Liver (tissue), 9 donors: ENCODE results near the genes SLAMF1, ARHGAP30 and FCER1G.

DNA sequence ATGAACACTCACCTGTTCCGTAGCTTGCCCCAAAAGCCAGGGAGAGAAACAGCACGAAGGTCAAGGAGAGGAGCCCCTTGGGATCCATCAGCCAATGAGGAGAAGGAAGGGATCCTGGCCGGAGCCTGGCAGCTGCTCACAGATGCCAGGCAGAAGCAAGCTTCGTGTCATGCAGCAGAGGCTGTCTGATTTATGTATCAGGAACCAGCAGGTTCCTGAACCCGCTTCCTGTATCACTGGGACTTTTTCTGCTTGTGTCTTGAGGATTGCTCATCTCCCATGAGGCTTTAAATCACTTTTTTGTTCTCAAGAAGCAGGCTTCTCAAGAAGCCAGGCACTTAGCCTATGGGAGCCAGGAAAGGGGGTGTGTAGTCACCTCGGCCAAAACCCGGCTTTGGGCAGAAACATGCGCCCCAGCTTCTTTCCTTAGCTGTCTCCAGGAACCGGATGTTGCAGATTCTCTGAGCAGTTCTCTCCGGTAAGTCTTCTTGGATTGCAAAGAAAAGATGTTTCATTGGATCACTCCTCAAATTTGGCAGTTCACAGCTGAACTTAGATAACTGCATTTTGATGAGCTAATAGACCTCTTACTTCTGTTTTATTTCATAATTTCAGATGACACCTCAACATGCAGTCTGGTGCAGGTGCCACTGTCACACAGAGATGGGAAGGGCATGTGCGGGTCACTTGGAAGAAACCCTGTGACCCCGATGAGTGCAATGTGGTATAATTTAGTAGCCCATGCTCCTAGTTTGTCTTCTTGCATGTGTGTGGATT is at the start of gene SLAMF1:
Gene SLAMF1, minus strand, starts transcription at position 187 of the 777 bp plus-strand sequence.
- PRO-cap, 5 experiments, result peak in 3 of 5 experiments; most common minus-strand start position 396 of the sequence (in 2)
- RAMPAGE, long total RNA, 2 experiments, result no peak in any of the 2 experiments
- RRBS, result 29% methylated on average over 1 of the region's 12 CpGs

DNA sequence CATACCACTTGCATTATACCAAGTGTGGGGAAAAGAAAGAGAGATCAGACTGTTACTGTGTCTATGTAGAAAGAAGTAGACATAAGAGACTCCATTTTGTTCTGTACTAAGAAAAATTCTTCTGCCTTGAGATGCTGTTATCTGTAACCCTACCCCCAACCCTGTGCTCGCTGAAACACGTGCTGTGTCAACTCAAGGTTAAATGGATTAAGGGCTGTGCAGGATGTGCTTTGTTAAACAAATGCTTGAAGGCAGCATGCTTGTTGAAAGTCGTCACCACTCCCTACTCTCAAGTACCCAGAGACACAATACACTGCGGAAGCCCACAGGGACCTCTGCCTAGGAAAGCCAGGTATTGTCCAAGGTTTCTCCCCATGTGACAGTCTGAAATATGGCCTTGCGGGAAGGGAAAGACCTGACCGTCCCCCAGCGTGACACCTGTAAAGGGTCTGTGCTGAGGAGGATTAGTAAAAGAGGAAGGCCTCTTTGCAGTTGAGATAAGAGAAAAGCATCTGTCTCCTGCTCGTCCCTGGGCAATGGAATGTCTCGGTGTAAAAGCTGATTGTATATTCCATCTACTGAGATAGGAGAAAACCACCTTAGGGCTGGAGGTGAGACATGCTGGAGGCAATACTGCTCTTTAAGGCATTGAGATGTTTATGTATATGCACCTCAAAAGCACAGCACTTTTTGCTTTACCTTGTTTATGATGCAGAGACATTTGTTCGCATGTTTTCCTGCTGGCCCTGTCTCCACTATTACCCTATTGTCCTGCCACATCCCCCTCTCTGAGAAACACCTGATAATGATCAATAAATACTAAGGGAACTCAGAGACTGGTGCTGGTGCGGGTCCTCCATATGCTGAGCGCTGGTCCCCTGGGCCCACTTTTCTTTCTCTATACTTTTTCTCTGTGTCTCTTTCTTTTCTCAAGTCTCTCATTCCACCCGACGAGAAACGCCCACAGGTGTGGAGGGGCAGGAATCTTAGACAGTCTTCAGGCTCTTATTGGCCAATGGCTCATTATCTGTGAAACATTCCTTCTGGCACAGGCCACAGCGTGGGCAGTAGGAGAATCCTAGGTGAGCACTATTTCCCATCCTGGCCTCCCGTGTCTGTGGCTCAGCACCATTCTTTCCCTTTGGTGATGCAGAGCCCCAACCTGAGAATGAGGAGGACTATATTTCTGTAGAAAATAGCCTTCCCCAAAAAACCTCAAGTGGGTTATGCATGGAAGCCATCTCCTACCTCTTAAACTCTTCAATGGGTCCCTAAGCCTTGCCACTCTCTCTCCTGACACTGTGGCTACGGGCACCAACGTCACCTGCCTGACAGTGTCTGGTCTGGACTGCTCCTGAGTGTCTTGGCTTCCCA is 5.8 kb upstream of the SLAMF1 start:
- PRO-cap, 5 experiments, result no peak in any of the 5 experiments
- RAMPAGE, long total RNA, 2 experiments, result no peak in any of the 2 experiments
- RRBS, result no CpG with 5 or more reads among the region's 19 CpGs

GRCh38 chr1:160678601-160679285 is 31.9 kb upstream of the SLAMF1 start:
- PRO-cap, 5 experiments, result no peak in any of the 5 experiments
- RAMPAGE, long total RNA, 2 experiments, result no peak in any of the 2 experiments
- RRBS, result no CpG with 5 or more reads among the region's 5 CpGs

DNA sequence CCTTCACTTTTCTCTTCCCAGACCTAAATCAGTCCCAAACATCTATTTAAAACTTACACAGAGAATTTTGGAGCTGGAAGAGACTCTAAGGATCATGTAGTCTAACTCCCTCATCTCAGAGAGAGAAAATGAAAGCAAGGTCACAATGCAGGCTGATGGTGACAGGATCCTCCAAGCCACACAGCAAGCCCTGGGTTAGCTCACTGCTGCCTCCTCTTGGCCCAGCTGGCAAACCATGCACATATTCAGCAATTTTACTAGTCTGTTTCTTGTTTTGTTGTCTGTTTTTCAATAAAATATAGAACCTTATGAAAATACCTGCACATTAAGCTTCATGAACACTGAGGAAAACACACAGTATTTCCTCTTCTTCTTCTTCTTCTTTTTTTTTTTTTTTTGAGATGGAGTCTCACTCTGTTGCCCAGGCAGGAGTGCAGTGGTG is 27.7 kb upstream of the LY9 start:
- PRO-cap, 5 experiments, result no peak in any of the 5 experiments
- RAMPAGE, long total RNA, 2 experiments, result no peak in any of the 2 experiments

DNA sequence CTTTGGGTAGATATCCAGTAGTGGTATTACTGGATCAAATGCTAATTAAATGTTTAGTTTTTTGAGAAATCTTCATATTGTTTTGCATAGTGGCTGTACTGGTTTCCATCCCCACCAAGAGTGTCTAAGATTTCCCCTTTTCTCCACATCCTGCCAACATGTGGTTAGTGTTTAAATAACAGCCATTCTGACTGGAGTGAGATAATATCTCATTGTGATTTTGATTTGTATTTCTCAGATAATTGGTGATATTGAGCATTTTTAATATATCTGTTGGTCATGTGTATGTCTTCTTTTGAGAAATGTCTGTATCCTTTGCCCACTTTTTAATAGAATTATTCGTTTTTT is 5.1 kb downstream of the LY9 start:
- PRO-cap, 5 experiments, result no peak in any of the 5 experiments
- RAMPAGE, long total RNA, 2 experiments, result no peak in any of the 2 experiments
- RRBS, result no CpG with 5 or more reads among the region's 1 CpG

- PRO-cap, 5 experiments, result no peak in any of the 5 experiments
- RAMPAGE, long total RNA, 2 experiments, result start-site peak on the plus strand in 1 of 2 experiments, at chr1:160894887-160894900 at its widest, 8 to 25 reads per replicate
- RRBS, result no CpG with 5 or more reads among the region's 12 CpGs
Observed at GRCh38 chr1:160894676-160895027, 9.7 kb upstream of the ITLN1 start.

- PRO-cap, 5 experiments, result no peak in any of the 5 experiments
- RAMPAGE, long total RNA, 2 experiments, result no peak in any of the 2 experiments
- RRBS, result no CpG with 5 or more reads among the region's 7 CpGs
Observed at GRCh38 chr1:160951217-160951880, 3.3 kb downstream of the ITLN2 start.

GRCh38 chr1:160996896-160997926 is 23.7 kb downstream of the F11R start:
- PRO-cap, 5 experiments, result peak in 1 of 5 experiments; most common plus-strand start chr1:160997634 (in 1)
- RAMPAGE, long total RNA, 2 experiments, result no peak in any of the 2 experiments
- RRBS, result no CpG with 5 or more reads among the region's 3 CpGs

DNA sequence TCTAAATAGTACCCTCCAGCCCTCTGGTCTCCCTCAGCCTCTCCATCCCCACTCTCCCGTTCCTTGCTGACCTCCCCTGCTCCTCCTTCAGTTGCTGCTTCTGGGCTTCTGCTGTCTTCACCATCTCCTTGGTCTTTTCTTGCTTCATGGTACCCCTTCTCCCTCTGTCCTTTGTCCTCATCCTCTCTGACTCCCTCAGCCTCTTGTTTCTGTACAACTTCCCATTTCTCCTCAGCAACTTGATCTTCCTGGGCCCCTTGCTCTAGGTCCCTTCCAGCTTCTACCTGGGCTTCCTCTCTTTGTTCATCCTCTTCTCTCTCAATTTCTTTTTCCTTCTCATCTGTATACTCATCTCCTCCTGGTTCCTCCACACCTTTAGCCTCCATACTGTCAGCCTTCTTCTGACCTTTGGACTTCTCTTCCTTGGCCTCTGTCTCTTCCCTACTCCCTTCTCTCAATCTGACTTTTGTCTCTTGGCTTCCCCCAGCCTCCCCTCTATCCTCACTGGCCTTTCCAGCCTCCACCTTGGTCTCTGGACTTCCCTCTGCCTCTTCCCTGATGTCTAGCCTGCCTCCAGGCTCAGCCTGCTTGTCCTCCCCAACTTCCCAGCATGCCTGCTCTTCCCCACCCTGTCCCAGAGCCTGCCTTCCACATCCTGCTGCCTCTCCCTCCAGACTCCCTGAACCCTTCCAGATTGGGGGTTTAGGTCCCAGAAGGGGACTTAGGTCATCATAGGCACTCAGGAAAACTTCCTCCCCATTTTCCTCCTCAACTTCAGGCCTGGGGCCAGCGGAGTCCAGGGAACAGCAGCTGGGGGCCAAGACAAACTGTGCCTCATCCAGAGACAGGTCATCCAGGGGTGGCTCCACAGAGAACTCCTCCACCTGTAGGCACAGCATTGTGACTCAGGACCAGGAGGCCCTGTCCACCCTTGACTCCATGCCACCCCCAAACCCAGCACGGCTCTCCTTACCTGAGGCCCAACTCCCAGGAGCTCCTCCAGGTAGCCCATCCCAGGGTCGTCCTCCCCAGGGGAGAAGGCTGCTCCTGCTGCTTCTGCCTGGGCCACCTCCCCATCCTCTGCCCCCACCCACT is 3.0 kb upstream of the USF1 start:
- PRO-cap, 5 experiments, result no peak in any of the 5 experiments
- RAMPAGE, long total RNA, 2 experiments, result no peak in any of the 2 experiments
- RRBS, result no CpG with 5 or more reads among the region's 4 CpGs

DNA sequence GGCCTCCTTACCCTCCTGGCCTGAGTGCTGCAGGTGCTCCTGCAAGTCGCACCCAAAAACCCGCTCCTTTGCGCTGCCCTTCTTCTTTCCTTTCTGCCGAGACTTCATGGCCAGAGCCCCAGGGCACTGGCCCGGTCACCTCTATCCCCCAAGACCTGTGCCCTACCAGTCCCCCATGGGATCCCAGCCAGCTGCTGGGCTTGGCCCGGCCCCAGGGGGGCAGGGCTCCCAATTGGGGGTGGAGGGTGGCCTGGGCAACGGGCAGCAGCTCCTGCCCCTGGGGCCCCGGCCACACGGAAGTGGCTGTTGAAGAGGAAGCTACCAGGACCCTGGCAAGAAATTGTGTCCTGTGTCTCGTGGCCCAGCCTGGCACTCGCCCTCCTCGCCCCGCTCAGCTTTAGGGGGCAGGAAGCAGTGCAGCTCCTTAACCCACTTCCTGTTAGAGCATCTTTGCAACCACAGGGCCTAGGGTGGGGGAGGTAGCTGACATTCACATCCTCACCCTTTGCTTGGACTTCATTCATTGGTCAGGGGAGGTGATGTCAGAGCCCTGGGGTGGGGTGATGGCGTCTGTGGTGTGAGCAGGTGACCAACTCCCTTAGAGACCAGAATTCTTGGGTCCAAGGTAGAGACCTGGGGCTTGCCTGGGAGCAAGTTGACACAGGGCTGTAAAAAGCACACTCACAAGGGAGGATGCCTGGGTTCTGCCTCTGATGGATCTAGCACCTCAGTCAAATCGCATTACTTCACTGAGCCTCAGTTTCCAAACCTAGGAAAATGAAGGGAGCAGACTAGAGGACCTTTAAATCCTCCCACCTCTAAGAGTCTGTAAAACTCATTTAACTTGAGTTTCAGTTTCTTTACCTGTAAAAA is at the start of gene ARHGAP30:
Gene ARHGAP30, minus strand, starts transcription at position 375 of the 873 bp plus-strand sequence.
- PRO-cap, 5 experiments, result peak in 5 of 5 experiments; most common plus-strand start position 608 of the sequence (in 5); most common minus-strand start position 301 of the sequence (in 2)
- RAMPAGE, long total RNA, 2 experiments, result no peak in any of the 2 experiments
- RRBS, result 48% methylated on average over 4 of the region's 15 CpGs

- PRO-cap, 5 experiments, result no peak in any of the 5 experiments
- RAMPAGE, long total RNA, 2 experiments, result no peak in any of the 2 experiments
- RRBS, result no CpG with 5 or more reads among the region's 15 CpGs
Observed at GRCh38 chr1:161164827-161165543, 1.2 kb upstream of the PPOX start.

DNA sequence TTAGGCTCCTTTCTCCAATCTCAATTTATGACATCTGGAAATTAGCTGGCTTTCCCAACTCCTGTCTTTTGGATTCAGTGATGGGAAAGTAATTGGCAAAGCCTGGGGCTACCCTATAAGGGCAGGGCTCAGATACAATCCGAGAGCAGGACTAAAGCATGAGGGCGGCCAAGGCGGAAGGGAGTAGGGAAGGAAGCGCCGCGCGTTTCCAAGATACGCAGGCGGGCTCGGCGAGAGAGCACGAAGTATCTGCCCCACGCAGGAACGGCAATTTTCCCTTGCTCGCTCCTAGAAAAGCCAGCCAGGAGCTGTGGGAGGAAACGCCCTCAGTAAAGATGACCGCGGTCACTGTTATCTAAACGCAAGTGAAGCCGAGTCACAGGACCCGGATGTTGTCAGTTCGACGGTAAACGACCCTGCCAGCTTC is 299 bp upstream of the NDUFS2 start:
- PRO-cap, 5 experiments, result peak in 5 of 5 experiments; most common minus-strand start position 367 of the sequence (in 5)
- RAMPAGE, long total RNA, 2 experiments, result no peak in any of the 2 experiments
- RRBS, result under 1% methylated on average over 6 of the region's 24 CpGs

GRCh38 chr1:161215023-161215554 is at the start of gene FCER1G:
TSS of gene FCER1G (plus strand) at chr1:161215295.
- PRO-cap, 5 experiments, result peak in 5 of 5 experiments; most common plus-strand start chr1:161215295 (in 3); most common minus-strand start chr1:161215161 (in 2)
- RAMPAGE, long total RNA, 2 experiments, result start-site peak on the plus strand in 2 of 2 experiments, at chr1:161215244-161215314 at its widest, 1,829 to 2,035 reads per replicate
- RRBS, result no CpG with 5 or more reads among the region's 11 CpGs

GRCh38 chr1:161261023-161261272 is 2.4 kb downstream of the PCP4L1 start:
- PRO-cap, 5 experiments, result peak in 4 of 5 experiments; most common minus-strand start chr1:161261073 (in 4)
- RAMPAGE, long total RNA, 2 experiments, result no peak in any of the 2 experiments
- RRBS, result no CpG with 5 or more reads among the region's 2 CpGs

- PRO-cap, 5 experiments, result peak in 5 of 5 experiments; most common plus-strand start chr1:161399432 (in 4); most common minus-strand start chr1:161399601 (in 5)
- RAMPAGE, long total RNA, 2 experiments, result no peak in any of the 2 experiments
- RRBS, result 2% methylated on average over 41 of the region's 75 CpGs
Observed at GRCh38 chr1:161399189-161400252, 31.8 kb upstream of the CFAP126 start.

- PRO-cap, 5 experiments, result peak in 2 of 5 experiments; most common plus-strand start chr1:161420867 (in 2)
- RAMPAGE, long total RNA, 2 experiments, result no peak in any of the 2 experiments
- RRBS, result no CpG with 5 or more reads among the region's 10 CpGs
Observed at GRCh38 chr1:161420607-161420930, 52.9 kb upstream of the CFAP126 start.

DNA sequence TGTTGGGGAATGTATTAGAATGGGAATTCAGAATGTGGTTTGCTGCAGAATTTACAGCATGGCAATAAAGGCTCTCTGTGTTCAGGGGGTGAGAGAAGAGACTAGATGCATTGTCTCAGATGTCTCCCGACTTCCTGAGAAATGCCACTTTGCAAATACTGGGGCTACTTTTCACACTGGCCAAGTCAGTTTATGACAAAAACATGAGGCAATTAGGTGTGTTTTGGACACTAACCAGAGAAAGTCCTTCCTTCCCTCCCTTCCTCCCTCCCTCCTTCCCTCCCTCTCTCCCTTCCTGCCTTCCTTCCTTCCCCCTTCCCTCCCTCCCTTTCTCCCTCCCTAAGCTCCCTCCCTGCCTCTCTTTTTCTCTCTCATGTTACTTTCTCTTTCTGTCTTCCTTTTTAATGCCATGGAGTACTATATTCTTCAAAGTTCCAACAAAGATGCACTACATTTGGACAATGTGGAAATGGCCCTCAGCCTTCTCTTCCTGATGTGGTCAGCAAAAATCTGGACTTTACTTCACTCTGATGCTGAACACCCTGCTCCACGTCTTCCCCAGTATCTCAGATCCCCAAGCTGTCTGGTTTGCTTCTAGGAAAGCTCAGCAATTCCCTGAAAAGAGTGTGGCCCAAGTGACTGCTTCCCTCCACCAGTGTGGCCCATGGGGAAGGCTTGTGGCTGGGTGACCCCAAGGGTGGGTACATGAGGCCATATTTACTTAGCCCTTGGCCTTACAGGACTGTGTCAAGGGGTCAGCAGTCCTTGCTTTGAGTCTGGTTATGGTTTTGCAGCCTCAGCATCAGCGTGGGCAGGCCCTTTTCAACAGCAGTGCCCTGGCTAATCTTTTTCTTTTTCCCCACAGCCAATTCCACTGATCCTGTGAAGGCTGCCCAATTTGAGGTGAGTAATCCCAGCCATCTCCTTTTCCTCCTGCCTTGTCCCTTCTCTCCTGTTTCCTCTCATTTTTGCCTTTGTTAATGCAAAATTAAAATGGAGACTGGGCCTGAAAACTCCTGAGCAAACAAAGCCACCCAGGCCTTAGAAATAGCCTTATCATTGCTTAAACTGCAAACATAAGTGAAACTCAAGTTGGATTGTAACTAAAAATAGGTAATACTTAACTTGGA is 8.1 kb downstream of the FCGR2A start:
- PRO-cap, 5 experiments, result no peak in any of the 5 experiments
- RAMPAGE, long total RNA, 2 experiments, result no peak in any of the 2 experiments
- RRBS, result no CpG with 5 or more reads among the region's 3 CpGs

DNA sequence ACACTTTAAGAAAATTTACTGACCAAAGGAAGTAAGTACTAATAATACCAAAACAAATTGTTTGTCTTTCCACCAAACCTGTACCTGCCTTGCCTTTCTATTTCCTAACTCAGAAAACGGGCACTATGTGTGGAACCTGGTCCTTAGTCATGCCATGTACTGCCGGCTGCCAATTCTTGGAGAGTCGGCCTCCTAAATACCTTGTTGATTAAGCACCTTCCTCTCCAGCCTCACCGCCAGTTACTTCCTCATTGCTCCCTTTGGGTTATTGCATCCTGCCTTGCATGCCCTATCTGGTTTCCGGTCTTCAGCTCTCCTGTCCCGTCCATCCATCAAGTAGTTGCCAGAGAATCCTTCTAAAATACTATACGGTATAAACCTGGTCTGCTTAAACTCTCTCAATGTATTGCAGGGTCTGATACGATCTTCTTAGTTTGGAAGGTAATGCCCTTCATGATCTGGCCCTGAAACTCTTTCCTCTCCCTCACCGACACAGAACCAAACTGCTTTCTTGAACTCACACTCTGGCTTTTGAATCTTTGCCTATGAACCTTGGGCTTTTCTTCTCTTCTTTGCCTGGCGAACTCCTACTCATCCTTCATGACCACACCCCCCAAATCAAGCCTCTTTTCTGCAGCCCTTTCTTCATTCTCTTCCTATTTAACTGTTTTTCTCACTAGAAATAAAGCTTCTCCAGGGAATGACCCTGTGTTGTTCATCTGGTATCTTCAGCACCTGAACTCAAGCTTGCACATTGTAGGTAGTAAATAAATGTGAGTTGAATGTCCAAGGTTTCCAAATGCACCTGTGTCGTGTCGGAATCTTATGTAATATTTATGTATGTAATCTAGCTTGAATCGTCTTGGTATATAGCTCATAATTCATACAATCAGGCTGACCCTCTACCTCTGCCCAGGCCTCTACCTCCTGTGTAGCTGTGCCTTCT is 8.7 kb downstream of the FCGR3B start:
- PRO-cap, 5 experiments, result no peak in any of the 5 experiments
- RAMPAGE, long total RNA, 2 experiments, result no peak in any of the 2 experiments
- RRBS, result no CpG with 5 or more reads among the region's 13 CpGs

- PRO-cap, 5 experiments, result no peak in any of the 5 experiments
- RAMPAGE, long total RNA, 2 experiments, result no peak in any of the 2 experiments
- RRBS, result no CpG with 5 or more reads among the region's 4 CpGs
Observed at GRCh38 chr1:161623727-161624223, 7.2 kb downstream of the FCGR3B start.

DNA sequence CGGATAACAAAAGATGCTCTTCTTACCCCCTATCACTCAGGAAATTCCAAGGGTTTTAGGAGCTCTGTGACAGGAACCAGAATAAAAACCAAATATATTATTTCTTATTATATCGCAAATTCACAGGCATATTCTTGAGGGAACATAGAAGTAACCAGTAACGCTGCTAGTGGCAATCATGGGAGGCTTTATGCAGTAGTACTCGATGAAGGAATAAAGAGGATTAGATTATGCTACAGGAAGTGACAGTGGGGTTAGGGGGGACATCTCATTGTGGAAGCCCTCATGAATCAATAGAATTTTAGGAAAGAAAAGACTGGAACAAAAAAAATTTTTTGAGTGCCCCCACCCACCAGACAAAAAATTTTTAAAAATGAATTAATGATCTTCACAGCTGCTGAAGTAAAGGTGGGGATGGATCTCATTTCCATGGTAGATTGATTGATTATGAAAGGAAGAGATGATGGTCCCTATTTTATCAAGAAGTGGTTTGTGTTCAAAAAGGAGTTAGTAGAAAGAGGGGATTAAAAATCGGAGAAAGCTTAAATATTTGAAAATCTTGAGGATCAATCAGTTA is 59.9 kb downstream of the ATF6 start:
- PRO-cap, 5 experiments, result no peak in any of the 5 experiments
- RAMPAGE, long total RNA, 2 experiments, result no peak in any of the 2 experiments
- RRBS, result no CpG with 5 or more reads among the region's 5 CpGs